Left cardiac atrium (tissue), 1 donor: ENCODE data around the genes NCBP2L, KCNE5 and LRCH2.

DNA sequence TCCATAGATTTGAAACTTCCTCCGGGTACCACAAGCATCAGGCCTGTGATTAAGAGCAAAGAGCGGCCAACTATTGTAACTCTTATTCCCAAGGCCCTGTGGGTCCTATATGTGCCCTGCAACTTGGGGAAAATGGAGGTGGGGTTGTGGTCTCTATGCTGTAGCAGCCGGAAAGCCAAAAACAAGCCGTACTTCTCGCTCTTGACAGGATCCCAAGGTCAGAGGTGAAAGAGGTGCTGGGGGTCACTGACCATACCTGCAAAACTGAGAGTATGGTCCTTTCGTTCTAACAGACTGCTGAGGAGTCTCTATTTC is at the start of gene NCBP2L:
Gene NCBP2L, plus strand, starts transcription at position 92 of the 315 bp plus-strand sequence.
- PRO-cap, result no peak

- PRO-cap, result no peak
These were observed 1.3 kb downstream of the MID2 start for GRCh38 chrX:107827104-107827260.

GRCh38 chrX:108737014-108737702 is 795 bp upstream of the IRS4 start:
- PRO-cap, result no peak

- PRO-cap, result no peak
These were observed 317.8 kb upstream of the IRS4 start for GRCh38 chrX:109053930-109054761.

GRCh38 chrX:109537151-109537800 is 632 bp downstream of the NXT2 start:
- PRO-cap, result bidirectional peak, plus-strand start at chrX:109537205, minus-strand start at chrX:109537067

- PRO-cap, result no peak
These were observed at the start of gene KCNE5 for GRCh38 chrX:109624651-109625329. Gene KCNE5, minus strand, starts transcription at chrX:109625172.

- PRO-cap, result no peak
These were observed 115.3 kb upstream of the ACSL4 start for GRCh38 chrX:109848188-109849002.

DNA sequence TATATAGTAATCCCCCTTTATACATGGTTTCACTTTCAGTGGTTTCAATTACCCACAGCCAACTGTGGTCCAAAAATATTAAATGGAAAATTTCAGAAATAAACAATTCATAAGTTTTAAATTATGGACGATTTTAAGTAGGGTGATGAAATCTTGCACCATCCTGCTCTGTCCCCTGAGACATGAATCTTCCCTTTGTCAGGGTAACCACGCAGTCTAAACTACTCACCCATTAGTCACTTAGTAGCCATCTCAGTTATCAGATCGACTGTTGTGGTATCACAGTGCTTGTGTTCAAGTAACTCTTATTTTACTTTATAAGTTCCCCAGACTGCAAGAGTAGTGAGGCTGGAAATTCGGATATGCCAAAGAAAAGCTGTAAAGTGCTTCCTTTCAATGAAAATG is 5.4 kb downstream of the GNG5B start:
- PRO-cap, result no peak

- PRO-cap, result no peak
These were observed 9.2 kb downstream of the CHRDL1 start for GRCh38 chrX:110786404-110786762.

DNA sequence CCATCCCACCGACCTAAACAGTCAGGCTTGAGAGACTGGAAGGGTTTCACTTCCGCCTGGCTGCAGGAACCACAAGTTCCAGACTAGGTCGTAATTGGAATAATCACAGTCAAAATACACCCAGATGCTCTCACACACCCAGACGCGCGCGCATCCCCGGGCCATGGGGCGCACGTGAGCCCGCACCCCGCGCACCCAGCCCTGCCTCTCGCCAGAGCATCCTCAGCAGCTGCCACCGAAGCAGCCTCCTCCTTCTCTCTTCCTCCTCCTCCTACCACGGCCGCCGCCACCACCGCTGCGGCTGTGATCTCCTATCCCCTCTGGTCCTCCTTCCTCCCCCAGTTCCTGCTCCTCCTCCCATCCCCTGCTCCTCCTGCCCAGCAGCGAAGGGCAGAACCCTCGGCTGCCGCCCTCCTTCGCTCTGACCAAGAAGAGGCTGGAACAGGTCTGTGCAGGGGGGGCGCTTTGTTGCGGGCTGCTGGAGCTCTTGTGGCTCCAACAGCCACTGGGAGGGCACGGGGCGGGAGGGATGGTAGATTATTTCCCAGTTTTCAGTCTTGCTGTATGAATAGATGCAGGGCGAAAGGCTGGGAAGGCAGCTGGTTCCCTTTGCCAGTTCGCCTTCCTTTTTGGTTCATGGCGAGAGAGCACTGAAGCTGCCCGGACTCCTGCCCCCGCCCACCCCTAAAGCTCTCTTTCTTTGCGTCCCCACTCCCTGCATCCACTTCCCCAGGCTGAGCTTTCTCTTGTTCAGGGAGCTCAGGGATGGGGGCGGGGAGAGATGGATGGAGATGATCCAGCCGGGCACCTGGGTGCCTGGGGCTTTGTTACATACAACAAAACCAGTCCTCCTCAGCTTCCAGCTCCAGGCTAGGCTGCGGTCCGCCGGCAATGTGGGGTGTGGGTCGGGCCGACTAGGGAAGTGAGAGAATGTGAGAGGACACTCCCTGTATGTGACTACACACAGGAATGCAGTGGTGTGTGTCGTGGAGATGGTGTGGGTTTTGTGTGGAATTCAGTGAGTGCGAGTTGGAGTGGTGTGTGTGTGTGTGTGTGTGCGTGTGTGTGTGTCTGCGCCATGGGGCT is 148.9 kb upstream of the CHRDL1 start:
- PRO-cap, result no peak

- PRO-cap, result no peak
These were observed 55.0 kb upstream of the PAK3 start for GRCh38 chrX:111040755-111041650.

DNA sequence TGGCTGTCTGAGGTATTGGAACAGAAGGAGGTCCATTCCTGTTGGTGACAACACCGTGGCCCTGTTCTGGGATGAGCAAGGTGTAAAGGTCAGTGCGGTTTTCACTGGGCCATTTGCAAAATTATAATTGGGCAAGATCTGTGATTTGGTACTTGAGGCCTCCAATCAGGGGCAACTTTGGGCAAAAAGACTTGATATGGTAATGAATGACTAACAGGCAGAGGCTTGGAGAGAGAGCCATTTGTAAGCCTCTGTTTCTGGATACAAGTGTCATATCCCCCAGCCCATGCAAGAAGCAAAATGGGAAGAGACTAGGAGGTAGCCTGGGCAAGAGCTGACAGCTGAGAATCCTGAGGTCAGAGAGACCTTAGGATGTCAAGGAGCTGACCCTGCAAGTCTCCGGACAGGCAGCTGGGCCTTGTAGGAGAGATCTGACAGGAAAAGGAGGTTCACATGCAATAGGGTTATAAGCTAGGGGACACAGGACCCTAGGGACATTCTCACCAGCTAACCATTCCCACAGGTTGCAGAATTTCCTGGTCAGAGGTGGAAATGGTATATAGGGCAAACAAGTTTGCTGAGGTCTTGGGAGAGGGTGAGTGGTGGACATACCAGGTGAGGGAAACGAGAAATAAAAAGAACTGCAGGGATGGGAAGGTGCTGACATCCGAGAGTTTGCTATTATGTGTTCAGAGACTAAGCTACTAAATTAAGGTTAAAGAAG is 1.8 kb downstream of the PAK3 start:
- PRO-cap, result no peak

DNA sequence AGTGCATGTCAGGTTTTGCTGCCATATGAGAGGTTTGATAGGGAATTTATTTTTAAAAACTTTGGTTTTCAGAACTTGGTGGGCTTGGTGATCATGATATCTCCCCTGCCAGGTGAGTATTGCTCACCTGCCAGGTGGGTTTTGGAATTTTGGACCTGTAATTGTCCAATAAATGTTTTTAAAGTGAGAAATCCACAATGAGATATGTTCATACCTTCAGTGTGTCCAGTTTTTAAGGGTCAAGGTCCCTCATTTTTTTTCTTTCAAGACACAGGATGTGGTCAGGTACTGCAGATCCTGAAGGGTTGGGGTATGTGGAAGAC is 5.4 kb upstream of the TRPC5OS start:
- PRO-cap, result no peak

DNA sequence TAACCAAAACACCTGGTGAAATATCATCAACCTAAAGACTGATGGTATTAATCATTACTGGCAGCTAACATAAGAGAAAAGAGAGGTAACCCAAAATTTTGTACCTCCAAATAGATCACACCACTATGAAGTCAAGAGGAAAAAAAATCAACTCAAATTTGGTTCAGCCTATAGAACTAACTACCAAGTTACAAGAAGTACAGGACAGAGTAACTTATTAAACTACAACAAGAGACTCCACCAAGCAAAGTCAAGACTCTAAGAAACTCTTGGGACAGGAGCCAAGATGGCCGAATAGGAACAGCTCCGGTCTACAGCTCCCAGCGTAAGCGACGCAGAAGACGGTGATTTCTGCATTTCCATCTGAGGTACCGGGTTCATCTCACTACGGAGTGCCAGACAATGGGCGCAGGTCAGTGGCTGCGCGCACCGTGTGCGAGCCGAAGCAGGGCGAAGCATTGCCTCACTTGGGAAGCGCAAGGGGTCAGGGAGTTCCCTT is 38.6 kb upstream of the LHFPL1 start:
- PRO-cap, result no peak

DNA sequence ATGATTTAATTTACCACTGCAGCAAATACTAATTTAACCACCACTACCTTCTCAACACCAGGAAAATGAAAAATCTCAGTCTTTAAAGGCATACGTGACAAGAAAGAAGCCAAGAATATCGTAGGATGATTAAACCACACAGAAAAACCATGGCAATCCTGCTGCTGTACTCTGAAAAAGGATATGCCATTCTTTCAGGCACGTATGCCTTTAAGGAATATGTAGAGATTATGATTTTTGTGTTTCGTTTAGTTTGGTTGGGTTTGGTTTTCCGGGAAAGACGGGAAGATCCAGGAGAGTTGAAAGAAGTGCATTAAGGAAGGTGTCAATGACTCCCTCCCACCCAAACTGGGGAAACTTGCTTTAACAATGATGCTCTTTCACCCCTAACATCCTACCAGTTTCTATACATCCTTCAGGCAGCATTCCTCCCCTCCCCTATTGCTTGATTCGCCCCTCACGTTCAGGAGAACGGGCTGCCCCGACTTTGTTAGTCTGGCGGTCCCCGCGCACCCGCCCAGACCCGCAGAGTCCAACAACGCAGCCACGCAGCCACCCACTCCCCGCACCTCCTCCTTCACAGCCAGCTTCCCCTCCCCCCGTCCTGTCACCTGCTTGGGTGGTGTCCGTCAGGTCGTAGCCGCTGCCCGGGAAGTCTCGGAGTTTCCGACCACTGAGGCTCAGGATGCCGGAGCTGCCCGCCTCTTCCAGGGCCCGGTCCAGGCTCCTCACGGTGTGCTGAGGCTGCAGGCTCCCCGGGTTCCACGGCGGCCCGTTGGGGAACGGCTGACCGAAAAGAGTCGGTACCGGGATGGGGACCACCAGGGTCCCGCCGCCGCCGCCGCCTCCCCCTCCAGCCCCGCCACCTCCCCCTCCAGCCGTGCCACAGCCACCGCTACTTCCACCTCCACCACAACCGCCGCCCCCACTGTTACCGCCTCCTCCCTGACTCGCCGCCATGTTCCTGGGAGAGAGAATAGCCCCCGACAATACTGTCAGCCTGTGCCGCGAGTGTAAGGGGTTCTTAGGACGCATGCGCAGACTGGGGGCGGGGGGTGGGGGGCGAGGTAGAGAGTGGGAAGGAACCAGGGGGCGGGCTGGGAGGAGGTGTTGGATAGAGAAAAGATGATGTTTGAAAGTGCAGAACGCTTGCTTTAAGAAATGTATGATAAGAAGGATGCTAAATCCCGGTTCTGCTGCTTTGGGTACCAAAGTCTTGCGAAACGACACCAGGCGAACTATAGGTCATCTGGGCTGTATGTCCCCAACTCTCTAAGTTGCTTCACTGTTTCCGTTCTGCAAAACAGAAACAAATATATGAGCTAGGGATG is at the start of gene LRCH2:
Gene LRCH2, minus strand, starts transcription at position 1,015 of the 1,331 bp plus-strand sequence.
- PRO-cap, result unidirectional peak, plus-strand start at position 710 of the sequence; bidirectional peak, plus-strand start at position 1,117 of the sequence, minus-strand start at position 1,015 of the sequence

DNA sequence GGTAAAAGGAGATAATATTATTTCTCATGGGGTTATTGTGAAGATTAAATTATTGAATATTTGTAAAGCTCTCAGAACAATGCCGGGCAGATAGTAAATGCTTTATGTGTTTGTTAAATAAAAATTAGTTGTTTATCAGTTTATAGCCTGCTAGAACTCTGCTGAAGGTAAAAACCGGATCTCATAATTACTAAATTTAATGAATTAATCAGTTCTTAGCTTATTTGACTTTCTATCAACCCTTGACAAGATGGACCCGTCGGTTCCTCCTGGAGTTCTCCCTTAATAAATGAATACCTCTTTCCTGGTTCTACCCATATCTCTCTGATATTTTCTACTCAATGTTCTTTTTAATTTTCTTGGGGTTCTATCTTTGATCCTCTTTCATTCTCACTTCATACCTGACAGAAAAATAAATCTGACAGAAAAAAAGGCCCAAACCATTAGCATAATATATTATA is 2.4 kb upstream of the LUZP4 start:
- PRO-cap, result no peak

GRCh38 chrX:115367334-115368048 is 78.0 kb downstream of the LUZP4 start:
- PRO-cap, result no peak

GRCh38 chrX:115562444-115562583 is 1.3 kb downstream of the PLS3 start:
- PRO-cap, result no peak

DNA sequence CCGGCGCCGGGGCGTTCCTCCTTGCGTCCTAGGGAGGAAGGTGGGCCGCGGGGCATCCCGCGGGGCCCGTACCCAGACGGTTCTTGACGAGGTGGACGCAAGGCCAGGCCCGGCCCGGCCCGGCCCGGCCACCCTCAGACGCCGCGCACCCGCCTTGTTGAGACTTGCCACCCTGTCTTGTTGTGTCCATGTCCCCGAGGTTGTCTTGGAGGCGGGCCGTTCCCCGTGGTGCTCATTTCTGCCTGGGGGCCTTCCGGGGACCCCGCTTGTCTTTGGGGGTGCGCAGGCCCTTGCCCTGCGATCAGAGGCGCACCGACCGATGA is 282.0 kb upstream of the AGTR2 start:
- PRO-cap, result no peak

DNA sequence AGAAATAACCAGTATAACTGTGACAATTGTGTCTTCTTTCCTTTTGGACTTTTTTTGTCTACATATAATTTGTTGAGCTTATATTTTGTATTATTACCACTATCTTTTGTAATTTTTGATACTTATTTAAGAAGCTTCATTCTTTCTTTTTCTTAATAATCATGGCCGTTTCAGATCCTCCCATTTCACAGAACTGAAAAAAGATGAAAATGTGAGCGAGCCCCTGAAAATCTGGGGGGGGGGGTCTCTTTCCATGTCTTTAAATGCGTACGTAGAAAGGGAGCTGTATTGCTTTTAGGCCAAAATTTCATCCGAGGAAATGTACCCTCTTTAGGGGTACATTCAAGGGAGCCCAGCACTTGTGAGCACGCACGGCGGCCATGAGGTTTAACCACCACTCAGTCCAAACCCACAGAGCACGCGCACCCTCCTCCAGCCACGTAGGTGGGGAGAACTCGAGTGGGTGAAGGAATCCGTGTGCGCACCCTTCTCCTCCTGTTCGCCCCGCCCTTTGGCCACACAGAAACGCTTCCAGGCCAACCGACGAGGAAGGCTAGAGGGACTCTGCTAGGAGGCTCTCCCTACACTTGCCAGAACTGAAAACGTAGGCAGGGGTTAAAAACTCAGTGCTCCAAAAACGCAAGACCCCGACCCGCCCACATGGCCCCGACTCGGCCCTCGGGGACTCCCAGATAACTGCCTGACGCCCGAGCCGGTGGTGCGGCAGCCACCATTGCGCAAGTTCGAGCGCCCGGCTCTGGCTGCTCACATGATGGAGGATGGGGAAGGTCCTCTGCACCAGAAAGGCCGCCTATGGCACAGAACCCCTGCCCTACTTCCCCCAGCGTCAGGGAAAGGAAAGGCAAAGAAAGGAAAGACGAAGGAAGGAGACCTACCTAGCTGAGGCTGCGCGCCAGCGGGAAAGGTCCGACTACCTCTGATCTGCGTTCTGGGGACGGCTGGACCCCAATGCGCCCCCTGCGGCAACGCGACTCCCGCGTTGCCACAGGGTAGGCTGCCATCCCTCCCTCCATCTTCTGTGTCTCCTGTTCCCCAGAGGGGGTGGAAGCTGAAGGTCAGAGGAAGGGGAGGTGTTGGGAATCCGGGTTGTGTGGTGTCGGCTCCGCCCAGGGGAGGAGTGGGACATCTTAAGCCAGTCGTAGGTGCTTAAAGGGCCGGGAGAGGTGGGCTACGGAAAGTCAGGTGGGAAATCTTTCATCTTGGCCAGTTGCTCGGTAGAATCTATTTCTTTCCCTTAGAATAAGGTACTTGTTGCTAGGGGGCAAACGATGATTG is 202.0 kb upstream of the AGTR2 start:
- PRO-cap, result unidirectional peak, minus-strand start at position 1,048 of the sequence